Iris pigment epithelial cell (primary cell): ENCODE measurements around a stretch of chr3.

- RRBS, result no CpG with 5 or more reads among the region's 1 CpG
These were observed 8.2 kb downstream of the MITF start for GRCh38 chr3:69747462-69747890.

DNA sequence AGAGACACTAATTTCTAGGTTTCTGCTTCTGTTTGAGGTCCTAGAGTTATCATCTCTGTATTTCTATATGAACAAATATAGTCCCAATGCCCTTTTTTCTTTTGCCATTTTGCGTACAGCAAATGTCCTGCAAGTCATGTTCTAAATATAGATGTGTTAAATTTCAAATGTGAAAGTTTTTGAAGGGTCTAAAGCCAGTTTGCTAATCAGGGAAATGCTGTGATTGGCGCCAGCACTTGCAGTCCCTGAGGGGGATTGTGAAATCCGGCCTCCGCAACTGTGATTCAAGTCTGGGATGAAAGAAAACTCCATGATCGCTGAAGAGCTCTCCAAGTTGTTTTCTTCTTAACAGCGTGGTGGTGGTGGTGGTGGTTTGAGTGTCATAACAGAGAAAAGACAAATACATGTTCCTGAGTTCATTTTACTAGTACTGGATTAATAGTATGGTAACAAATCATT lies 51.8 kb downstream of the MITF start:
- RRBS, result no CpG with 5 or more reads among the region's 6 CpGs

- RRBS, result no CpG with 5 or more reads among the region's 7 CpGs
These were observed 244.4 kb downstream of the MDFIC2 start for GRCh38 chr3:70067925-70068551.

DNA sequence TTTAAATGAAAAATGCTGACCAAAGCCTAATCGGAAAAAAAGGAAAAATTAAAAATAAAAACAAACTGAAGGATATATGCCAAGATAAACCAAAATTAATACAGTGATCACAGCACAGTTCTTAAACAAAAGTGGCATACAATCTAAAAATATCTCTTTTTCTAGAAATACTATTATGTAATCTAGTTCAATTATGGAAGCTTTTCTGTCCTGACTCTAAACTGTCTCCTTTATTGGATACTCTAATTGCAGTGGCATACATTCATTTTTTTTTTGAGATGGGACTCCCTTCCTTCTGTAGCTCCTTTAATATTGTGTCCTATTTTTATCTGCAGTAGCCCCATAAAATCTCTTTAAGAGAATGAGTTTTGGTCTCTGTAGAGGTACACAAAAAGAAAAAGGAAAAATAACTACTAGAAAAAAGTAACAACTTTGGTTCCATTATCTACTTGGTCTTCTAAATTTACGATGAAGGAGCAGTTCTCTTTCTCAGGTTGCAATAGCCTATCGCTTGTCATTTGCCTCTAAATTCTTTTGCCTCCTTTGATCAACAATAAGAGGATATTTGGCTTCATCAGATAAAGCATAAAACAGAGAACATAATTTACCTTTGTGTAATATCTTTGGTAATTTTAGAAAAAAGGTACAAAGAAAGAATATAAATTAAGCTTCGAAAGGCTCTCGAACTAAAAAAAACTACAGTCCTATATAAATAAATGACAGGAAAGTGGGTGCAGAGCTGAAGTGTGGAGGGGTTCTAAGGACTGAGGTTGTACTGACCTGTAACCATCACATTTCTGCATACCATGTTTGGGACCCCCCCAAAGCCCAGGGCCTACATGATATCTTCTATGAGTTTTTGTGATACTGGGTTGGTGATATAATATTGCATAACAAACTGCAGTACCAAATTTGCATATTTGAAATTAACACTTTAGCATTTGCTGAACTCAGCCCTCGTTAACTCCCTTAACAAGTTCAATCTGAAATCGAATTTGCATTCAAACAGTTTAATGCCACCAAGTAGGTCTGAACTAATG lies 626.3 kb downstream of the FOXP1 start:
- RRBS, result no CpG with 5 or more reads among the region's 7 CpGs

DNA sequence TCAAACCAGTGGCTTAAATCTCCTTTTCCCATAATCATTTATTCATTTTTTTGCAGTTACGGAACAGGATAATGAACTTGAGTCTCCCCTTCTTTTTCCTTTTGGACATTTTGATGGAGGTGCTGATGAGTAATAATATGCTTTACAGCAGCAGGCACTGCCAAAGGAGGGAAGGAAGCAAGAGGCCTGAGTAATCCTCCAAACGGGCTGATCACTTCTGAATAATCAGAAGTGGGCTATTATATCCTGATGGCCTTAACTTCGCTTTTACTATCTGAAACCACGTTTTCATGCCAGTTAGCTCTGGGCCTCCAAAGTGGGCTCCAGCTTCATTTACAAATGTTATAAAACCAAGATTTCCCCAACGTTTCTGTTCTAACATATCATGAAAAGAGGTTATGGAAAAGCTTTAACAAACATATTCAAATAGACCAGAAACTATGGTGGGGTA lies 527.1 kb downstream of the FOXP1 start:
- RRBS, result no CpG with 5 or more reads among the region's 5 CpGs

DNA sequence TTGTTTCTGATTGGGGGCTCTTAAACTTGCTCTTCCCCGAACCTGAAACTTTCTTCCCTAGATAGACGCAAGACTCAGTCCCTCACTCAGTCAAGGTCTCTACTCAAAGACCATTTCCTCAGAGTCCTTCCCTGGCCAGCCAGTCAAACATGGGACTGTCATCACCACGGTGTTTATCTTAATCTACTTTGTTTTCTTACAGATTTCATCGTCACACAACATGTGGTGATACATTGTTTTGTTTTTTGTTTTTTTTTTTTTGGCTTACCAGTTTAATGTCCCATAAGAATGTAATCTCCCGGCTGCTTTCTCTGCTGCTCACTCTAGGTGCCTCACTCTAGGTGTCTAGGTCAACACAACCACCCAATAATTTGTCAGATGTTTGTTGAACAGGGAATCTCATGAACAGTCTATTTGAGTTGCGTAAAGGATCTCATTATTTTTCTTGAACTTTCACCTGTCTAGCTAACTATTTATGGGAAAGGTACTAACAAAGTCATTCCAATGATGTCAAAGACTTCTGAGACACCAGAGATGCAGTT lies 495.3 kb downstream of the FOXP1 start:
- RRBS, result no CpG with 5 or more reads among the region's 6 CpGs

- RRBS, result no CpG with 5 or more reads among the region's 15 CpGs
These were observed 453.8 kb downstream of the FOXP1 start for GRCh38 chr3:71129458-71130410.

- RRBS, result no CpG with 5 or more reads among the region's 3 CpGs
These were observed 441.0 kb downstream of the FOXP1 start for GRCh38 chr3:71142554-71142888.

- RRBS, result no CpG with 5 or more reads among the region's 12 CpGs
These were observed 416.6 kb downstream of the FOXP1 start for GRCh38 chr3:71166666-71167527.

GRCh38 chr3:71168856-71169596 lies 414.5 kb downstream of the FOXP1 start:
- RRBS, result no CpG with 5 or more reads among the region's 11 CpGs

DNA sequence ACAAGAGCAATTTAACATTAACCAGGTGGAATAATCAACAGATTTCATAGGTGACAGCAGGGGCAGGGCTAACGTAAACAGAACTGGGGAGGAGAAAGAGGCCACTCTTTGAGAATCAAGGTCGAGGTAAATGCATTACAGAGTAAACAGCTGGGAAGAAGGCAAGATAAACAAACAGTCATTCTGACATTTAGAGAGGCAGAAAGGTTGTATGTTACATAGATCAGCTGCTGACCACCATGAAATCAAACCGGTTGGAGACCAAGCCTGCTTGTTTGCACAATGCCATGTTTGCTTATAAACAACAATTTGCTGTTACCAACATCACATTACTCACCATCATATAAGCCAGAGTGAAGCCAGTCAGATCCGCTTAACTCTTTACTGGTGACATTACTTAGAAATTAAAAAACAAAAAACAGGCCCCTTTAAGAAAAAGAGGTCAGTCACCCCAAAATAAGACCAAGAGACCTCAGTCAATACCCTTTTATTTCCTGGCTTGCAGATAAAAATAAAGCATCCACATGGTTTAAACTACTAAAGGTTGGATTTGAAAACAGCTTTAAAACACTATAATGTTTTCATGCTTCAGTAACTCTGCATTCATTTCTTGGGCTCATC lies 374.7 kb downstream of the FOXP1 start:
- RRBS, result no CpG with 5 or more reads among the region's 4 CpGs

DNA sequence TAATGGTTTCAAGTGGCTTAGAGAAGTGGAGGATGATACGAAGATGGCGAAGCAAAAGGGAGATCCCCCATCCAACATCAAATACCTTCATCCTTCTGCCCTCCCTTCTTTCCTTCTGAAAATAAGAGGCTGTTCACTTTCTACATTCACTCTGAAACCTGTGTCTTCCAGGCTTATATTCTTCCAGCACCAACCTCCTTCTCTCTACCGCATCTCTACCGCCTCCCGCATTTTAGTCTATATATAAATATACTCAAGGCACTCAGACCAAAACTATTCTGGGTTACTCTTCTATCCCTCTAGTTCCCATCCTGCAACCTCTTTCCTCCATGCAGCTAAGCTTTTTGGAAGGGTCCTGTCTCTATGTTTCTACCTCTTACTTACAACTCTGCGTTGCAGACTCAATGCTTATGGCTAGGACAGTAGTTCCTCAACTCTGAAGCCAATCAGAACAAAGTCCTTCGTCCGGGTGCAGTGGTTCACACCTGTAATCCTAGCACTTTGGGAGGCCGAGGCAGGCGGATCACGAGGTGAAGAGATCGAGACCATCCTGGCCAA lies 362.0 kb downstream of the FOXP1 start:
- RRBS, result no CpG with 5 or more reads among the region's 12 CpGs

- RRBS, result no CpG with 5 or more reads among the region's 5 CpGs
These were observed 356.1 kb downstream of the FOXP1 start for GRCh38 chr3:71227312-71227854.

DNA sequence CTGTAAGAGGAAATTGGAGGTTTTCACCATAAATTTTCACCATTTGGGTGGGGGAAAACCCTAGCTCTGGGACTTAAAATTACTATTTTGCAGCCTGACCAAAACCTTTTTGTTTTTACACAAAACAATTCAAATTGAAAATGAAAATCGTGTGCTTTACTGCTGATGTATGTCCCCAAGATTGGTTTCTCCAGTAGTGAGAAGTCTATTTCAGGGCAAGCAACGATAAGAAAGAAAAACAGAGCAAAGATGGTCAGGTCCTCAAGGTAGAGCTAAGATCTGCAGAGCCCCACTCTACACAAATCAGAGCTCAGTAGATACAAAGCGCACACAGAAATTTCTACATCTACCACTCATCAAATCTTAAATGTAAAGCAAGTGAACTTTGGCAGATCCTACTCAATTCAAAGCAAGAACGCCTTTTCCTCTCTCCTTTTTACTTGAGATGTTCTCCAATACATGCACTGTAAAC lies 282.4 kb downstream of the FOXP1 start:
- RRBS, result no CpG with 5 or more reads among the region's 4 CpGs

GRCh38 chr3:71305201-71306307 lies 278.0 kb downstream of the FOXP1 start:
- RRBS, result no CpG with 5 or more reads among the region's 23 CpGs

DNA sequence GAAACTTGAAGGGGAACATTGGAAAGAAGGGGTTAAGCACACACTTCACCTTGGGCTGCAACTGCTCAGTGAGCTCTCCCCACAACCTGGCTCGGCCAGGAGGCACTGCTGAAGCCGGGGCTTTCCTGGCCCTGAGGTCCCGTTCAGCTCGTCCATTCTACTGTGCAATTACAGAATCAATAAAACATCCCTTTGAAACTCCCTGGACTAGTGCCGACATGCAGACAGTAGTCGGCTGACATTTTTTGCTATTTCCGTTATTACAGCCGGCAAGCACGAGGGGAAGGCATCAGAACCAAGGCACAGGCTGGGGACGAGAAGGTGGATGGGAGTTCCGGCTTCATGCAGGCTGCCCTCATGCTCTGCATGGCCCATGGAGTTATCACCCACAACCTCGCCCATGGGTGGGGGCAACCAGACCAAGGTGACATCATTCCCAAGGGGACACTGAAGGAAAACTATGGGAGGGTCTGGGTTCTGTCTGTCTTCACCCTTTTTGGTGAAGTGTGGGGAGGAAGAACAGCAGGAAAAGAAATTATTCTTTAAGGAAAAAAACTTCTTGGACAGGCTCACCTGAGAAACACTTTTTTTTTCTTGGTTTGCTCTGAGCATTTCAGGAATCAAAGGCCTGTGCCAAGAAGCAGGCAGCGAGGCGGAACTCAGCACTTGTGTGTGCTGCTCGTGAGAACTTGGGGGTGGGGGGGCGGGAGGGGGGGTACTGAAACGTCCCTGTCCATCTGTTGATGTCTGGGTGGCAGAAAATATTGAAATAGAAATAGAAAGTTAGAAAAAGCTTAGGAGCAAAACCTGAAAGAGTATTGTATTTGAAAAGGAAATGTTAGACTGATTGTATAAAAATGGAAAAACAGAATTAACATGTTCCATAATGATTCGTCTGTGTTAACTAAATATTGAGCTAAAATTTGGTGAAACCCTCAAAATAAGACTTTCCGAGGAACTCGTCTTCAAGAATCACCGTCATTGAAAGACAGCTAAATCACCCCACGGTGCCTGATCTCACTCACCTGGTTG lies 154.4 kb downstream of the FOXP1 start:
- RRBS, result 26% methylated on average over 4 of the region's 22 CpGs

DNA sequence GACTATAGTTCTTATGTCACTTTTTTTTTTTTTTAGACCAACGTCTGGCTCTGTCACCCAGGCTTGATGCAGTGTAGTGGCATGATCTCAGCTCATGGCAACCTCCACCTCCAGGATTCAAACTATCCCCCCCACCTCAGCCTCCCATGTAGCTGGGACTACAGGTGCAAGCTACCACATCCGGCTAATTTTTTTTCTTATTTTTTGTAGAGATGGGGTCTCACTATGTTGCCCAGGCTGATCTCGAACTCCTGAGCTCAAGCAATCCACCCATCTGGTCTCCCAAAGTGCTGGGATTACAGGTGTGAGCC lies 100.8 kb downstream of the FOXP1 start:
- RRBS, result no CpG with 5 or more reads among the region's 3 CpGs

DNA sequence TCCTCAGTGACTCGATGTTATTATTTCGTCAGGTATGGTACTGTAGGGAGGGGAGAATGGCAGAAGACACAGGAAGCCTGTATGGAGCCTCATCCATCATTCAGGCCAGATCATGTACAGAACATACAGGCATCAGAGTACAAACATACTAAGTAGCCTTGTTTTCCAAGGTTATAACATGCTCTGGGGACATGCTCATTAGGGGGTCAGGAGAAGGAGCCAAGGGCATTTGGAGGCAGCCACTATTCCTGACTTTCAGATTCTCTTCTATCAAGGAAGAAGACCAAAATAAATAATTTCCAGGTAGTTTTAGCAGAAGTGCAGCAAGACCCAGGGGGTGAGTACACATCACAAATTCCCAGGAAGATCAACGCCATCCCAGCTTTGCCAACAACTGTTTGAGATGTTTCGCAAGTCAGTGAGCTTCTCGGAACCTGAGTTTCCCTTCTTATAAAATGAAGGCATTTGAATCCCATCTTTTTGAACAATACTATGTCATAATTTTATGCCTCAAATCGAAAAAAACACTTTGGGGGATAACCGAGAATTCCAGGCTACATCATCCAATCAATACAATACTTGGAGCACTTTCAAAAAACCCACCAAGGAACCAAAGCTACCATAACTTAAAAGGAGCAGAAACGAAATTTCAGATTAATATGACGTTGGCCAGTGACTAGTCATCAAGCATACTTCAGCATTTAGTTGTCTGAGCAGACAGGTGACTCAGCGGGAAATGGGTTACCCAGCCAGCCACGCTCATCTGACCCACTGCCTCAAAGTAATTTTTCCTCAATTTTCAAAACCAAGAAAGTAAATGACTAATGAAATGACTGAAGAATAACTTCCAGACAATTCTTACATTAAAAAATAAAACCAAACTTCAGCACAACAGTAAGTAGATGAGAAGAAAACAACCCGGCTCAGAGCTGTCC lies 79.6 kb downstream of the FOXP1 start:
- RRBS, result no CpG with 5 or more reads among the region's 12 CpGs

DNA sequence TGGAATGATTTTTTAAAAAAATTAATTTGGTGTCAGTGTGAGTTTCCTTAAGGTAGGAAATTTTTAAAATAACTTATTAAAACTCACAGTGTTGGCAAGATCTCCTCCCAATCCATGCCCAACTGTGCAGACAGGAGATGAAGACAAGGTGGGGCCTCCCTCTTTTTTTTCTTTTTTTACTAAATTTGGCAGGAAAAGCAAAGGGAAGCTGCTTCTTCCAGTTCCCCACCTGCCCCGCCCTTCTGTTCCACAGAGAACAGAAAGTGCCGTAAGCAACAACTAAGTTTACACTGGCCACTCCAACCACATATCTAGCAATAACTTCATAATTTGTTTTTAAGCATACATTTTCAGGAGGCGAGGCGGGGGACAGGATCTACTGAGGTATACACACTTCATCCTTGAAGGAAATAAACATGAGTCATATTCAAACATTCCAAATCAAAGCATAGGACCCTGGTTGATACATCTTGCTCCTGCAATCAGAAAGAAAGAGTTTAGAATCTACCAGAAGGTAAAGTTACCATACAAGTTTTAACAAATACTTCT lies 50.9 kb downstream of the FOXP1 start:
- RRBS, result no CpG with 5 or more reads among the region's 4 CpGs